ENCODE measurements around the genes CEACAM19 and BCL3.

- PRO-cap, result no peak
- RAMPAGE, long total RNA, 4 experiments, result no peak in any of the 4 experiments
Measured at GRCh38 chr19:44113905-44114353, 730 bp downstream of the ZNF225 start.

GRCh38 chr19:44235500-44236261 lies 23.3 kb downstream of the ZNF227 start:
- PRO-cap, result no peak
- RAMPAGE, long total RNA, 4 experiments, result no peak in any of the 4 experiments

- PRO-cap, result no peak
- RAMPAGE, long total RNA, 4 experiments, result no peak in any of the 4 experiments
Measured at GRCh38 chr19:44476548-44477736, 23.4 kb downstream of the ZNF180 start.

DNA sequence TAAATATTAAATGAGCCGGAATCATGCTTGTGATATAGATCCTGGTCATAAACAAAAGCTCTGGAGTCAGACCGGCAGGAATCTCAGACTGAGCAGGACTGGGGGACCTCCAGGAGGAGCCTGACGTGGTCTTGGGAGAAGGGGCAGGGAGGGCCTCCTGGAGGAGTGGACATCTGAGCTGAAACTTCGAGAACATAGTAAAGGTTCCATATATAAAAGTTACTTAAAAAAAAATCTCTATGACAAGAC lies 353 bp upstream of the CEACAM20 start:
- PRO-cap, result no peak
- RAMPAGE, long total RNA, 4 experiments, result no peak in any of the 4 experiments

GRCh38 chr19:44611640-44612413 lies 1.5 kb upstream of the IGSF23 start:
- PRO-cap, result no peak
- RAMPAGE, long total RNA, 4 experiments, result no peak in any of the 4 experiments

DNA sequence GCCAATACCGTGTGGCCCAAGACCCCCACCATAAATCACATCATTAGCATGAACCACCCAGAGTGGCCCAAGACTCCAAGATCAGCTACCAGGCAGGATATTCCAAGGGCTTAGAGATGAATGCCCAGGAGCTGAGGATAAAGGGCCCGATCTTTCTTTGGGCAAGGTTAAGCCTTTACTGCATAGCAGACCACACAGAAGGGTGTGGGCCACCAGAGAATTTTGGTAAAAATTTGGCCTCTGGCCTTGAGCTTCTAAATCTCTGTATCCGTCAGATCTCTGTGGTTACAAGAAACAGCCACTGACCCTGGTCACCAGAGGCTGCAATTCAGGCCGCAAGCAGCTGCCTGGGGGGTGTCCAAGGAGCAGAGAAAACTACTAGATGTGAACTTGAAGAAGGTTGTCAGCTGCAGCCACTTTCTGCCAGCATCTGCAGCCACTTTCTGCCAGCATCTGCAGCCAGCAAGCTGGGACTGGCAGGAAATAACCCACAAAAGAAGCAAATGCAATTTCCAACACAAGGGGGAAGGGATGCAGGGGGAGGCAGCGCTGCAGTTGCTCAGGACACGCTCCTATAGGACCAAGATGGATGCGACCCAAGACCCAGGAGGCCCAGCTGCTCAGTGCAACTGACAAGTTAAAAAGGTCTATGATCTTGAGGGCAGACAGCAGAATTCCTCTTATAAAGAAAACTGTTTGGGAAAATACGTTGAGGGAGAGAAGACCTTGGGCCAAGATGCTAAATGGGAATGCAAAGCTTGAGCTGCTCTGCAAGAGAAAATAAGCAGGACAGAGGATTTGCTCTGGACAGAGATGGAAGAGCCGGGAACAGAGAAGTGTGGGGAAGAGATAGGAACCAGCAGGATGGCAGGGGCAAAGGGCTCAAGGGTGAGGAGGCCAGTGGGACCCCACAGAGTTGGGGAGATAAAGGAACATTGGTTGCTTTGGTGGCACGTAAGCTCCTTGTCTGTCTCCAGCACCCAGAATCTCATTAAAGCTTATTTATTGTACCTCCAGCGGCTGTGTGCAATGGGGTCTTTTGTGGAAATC lies 8.4 kb upstream of the CEACAM19 start:
- PRO-cap, result no peak
- RAMPAGE, long total RNA, 4 experiments, result no peak in any of the 4 experiments

DNA sequence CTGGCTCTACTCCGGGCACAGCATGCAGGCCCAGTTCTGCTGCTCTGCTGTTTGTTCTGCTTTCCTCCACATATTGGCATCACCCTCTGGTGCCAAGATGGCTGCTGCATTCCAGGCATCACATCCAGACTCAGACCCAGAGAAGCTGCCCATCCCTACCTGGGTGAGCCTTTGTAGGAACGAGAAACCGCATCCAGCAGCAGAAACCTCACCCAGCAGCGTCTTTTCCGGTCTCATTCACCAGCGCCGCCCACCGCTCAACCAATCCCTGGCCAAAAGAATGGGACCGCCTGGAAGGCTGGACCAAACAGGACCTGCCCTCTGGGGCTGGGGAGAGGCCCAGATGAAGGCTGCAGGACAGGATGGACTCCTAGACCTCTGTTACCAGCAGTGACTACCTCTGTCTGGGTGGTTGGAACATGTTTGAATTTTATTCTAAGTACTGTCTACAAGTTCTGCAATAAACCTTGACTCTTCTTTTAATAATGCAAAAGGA lies 5.6 kb upstream of the CEACAM19 start:
- PRO-cap, result no peak
- RAMPAGE, long total RNA, 4 experiments, result no peak in any of the 4 experiments

DNA sequence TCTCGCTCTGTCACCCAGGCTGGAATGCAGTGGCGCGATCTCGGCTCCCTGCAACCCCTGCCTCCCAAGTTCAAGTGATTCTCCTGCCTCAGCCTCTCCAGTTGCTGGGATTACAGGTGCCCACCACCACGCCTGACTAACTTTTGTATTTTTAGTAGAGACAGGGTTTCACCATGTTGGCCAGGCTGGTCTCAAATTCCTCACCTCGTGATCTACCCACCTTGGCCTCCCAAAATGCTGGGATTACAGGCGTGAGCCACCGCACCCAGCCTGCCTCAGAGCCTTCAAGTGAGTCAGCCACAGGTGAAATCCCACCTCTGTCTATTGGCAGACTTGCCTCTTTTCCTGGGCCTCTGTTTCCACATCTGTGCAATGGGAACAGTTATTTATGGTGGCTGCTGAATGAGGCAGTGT lies at the start of gene CEACAM19:
Gene CEACAM19 (plus strand): TSS at position 334 of the 414 bp plus-strand sequence.
- PRO-cap, result no peak
- RAMPAGE, long total RNA, 4 experiments, result no peak in any of the 4 experiments

DNA sequence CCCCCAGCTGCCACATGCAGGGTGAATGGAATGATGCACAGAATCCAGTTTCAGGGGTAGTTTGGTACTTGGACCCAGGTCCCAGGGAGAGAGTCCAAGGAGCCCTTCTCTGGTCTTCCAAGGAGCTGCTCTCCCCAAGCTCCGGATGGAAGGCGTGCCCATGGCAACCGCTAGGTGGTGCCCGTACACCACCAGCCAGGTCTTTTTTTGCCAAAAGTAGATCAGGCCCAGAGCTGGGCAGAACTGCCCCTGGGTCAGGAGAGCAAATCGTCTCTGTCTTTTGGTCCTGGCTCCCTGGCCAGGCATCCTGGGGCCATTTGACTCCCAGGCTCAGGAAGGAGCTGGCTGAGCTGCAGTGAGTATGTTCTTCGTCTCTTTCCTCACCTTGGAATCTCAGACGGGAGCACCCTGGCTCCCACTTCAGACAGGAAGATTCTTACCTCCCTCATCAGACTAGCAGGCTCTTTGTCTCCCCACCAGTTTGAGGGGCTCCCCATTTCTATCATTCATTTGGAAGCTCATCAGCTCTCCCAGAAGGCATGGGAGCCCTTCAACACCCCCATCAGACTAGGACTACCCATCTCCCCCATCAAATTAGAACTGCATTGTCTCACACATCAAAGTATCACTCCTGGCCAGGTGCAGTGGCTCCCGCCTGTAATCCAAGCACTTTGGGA lies 24.5 kb upstream of the BCL3 start:
- PRO-cap, result no peak
- RAMPAGE, long total RNA, 4 experiments, result no peak in any of the 4 experiments

DNA sequence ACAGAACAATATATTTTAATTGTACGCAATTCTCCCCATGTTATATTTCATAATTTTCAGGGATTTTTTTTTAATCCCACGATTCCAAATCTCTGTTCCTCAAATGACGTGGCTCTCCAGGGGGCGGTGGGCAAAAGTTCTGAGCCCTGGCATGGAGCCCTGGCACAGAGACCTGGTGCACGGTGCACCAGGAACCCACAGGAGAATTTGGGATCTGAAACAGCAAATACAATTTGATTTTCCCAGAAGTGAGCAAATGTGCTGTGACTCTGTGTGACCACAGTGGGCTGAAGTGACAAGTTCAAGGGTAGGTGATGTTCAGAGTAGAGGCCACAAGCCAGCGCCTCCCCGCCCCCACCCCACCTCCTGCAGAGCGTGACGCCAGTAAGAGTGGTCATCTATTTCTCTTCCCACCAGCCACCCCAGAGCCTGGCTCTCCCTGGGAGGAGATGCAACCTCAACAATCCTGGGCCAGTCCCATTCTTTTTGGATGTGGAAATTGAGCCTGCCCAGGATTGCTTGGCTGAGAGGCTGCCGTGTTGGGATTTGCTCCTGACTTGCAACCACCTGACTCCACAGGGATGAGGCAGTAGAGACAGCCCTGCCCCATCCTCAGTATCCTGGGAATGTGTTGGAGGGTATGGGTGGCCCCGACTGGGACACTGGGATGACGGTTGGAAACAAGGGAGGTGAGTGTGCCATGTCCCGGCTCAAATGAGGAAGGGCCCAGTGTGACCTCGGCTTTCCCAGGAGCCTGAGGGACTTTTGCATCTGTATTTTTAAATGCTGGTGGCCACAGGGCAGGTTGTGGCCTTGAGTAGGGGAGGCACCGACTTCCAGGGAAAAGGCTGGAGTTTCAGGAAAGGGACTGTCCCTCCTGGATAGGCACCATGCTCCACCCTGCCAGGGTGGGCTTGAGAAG lies 11.1 kb upstream of the BCL3 start:
- PRO-cap, result no peak
- RAMPAGE, long total RNA, 4 experiments, result no peak in any of the 4 experiments

DNA sequence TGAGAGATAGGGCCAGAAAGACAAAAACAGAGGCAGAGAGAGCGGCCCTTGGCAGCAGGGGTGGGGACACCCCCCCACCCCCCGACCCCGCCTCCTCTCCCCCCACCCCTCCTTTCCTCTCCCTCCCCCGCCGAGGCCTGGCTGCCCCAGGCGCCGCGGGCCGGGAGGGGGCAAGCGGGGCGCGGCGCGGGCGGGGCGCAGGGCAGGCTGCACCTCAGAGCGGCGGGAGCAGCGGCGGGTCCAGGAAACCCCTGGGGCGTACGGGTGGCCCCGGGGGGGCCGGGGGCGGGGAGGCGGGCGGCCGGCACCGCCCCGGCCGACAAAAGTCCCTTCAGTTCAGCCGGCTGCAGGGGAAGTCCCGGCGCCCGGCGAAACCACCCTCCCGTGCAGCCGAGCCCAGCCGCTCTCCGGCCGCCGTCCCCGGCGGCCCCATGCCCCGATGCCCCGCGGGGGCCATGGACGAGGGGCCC lies at the start of gene BCL3:
Gene BCL3 (plus strand): TSS at position 349 of the 470 bp plus-strand sequence.
- PRO-cap, result unidirectional peak, plus-strand start at position 149 of the sequence; unidirectional peak, plus-strand start at position 334 of the sequence; unidirectional peak, plus-strand start at position 361 of the sequence
- RAMPAGE, long total RNA, 4 experiments, result no peak in any of the 4 experiments

DNA sequence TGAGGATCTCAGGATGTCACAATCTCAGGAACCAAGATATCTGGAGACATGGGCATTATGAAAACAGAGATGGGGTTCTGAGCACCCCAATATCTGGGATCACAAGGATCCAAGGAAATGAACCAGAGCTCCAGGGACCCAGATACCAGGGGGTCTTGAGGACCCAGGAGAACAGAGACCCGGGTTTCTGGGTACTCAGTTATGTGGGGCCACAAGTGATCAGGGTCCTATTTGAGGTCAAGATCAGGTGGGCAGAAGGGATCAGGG lies 943 bp downstream of the BCL3 start:
- PRO-cap, result no peak
- RAMPAGE, long total RNA, 4 experiments, result no peak in any of the 4 experiments

GRCh38 chr19:44755744-44756165 lies 7.2 kb downstream of the BCL3 start:
- PRO-cap, result no peak
- RAMPAGE, long total RNA, 4 experiments, result no peak in any of the 4 experiments

DNA sequence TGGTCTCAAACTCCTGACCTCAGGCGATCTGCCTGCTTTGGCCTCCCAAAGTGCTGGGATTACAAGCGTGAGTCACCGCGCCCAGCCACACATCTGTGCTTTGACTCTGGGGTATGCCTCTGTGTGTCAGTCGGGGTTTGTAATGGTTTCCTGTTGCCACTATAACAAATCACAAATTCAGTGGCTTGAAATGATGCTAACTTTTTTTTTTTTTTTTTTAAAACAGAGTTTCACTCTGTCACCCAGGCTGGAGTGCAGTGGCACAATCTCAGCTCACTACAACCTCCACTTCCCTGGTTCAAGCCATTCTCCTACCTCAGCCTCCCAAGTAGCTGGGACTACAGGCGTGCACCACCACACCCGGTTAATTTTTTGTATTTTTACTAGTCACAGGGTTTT lies 12.5 kb downstream of the BCL3 start:
- PRO-cap, result no peak
- RAMPAGE, long total RNA, 4 experiments, result no peak in any of the 4 experiments

DNA sequence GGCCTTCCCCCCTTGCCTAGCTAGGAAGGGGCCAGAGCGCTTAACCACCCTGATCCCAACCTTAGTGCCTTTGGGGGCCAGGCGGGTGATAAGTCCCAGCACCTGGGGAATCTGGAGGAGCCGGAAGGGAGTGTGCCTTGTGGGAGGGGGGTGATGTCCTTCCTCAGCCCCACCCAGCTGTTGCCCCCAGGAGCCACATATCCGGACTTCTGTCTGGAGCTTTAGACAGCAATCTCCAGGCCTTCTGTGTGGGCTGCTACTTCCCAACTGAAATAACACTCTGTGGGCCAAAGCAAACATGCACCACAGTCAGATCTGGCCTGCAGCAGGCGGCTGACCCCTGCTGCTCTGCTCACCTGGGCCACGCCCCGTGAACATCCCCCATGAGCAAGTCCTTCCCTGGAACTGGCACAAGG lies 10.5 kb downstream of the NECTIN2 start:
- PRO-cap, result no peak
- RAMPAGE, long total RNA, 4 experiments, result no peak in any of the 4 experiments

DNA sequence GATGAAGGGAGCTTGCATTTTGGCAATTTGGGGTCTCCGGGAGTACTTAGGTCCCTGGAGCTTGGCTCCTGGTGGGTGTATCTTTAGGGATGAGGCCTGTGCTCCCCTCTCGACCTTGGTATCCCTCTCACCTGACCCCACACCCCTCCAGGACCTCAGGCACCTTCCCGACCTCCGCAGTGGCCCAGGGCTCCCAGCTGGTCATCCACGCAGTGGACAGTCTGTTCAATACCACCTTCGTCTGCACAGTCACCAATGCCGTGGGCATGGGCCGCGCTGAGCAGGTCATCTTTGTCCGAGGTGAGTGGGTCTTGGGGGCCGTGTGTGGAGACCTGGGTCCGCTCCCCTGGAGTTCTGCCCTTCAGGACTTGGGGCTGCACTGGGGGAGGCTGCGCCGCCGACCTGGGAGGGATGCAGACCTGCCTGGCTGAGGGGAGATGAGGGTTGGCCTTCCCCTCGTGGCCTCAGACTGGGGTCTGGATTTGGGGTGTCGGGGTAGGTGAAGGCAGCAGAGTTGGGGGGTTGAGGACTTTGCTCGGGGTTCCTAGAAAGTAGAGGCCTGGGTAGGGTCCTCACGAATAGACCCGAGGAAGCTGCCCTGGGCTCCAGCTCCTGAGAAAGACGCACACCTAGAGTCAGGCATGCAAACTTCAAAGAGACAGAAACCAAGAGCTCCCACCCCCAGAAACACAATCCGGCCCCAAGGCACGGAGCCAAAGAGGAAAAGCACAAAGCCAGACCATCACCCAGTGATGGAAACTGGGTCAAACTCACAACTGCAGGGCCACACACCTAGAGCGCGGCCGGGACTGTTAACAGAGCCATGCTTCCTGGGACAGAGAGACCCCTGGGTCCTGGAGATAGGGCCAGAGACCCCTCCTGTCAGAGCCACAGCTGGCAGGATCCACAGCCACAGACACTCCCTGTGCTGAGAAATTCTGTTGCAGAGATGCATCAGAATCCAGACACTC lies 16.6 kb upstream of the TOMM40 start:
- PRO-cap, result no peak
- RAMPAGE, long total RNA, 4 experiments, result no peak in any of the 4 experiments

GRCh38 chr19:44875769-44876845 lies 14.9 kb upstream of the TOMM40 start:
- PRO-cap, result no peak
- RAMPAGE, long total RNA, 4 experiments, result no peak in any of the 4 experiments

DNA sequence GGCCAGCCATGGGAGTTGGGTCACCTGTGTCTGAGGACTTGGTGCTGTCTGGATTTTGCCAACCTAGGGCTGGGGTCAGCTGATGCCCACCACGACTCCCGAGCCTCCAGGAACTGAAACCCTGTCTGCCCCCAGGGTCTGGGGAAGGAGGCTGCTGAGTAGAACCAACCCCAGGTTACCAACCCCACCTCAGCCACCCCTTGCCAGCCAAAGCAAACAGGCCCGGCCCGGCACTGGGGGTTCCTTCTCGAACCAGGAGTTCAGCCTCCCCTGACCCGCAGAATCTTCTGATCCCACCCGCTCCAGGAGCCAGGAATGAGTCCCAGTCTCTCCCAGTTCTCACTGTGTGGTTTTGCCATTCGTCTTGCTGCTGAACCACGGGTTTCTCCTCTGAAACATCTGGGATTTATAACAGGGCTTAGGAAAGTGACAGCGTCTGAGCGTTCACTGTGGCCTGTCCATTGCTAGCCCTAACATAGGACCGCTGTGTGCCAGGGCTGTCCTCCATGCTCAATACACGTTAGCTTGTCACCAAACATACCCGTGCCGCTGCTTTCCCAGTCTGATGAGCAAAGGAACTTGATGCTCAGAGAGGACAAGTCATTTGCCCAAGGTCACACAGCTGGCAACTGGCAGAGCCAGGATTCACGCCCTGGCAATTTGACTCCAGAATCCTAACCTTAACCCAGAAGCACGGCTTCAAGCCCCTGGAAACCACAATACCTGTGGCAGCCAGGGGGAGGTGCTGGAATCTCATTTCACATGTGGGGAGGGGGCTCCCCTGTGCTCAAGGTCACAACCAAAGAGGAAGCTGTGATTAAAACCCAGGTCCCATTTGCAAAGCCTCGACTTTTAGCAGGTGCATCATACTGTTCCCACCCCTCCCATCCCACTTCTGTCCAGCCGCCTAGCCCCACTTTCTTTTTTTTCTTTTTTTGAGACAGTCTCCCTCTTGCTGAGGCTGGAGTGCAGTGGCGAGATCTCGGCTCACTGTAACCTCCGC lies 1.1 kb upstream of the APOE start:
- PRO-cap, result no peak
- RAMPAGE, long total RNA, 4 experiments, result no peak in any of the 4 experiments

DNA sequence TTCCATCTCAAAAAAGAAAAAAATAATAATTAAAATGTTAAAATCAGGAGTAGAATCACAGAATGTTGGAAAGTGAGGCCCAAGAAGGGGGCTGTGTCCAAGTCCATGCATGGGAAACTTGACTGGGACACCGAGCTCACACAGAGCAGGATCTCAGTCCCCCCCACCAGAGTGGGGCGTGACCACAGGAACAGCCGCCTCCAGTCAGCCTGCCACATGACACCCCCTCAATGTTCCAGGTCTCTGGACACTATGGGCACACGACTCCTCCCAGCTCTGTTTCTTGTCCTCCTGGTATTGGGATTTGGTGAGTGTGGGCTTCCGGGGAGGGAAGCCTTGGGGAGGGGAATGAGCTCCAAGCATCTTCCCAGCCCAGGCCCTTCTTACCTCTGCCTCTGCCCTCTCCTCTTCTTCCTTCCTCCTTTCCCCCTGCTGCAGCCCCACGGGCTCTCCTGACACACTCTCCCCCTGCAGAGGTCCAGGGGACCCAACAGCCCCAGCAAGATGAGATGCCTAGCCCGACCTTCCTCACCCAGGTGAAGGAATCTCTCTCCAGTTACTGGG lies 2.5 kb downstream of the APOC2 start:
- PRO-cap, result no peak
- RAMPAGE, long total RNA, 4 experiments, result no peak in any of the 4 experiments

DNA sequence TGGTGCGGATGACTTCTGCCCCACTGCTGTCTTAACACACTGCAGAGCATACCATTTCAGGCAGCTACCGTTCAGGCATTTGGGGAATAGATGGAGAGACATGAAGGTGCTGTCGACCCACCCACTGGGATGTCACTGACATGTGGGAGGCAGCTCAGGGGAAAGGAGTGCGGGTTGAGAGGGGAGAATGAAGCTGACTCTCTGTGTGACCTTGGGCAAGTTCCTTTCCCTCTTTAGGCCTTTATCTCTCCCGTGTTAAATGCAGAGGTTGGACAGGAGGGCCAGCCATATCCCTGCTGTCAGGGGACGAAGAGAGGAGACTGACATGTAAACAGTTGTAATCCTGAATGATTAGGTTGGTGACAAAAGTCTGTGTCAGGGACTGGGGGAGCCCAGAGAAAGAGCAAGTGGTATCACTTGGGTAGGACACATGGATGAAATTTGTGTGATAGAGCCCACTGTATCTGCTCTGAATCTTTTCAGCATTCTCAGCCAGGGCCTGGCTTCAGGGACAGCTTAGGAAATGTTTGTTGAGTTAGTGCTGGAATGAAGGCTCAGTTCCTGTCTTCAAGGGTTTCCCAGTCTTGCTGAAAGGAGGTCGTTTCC lies 1.0 kb downstream of the CLPTM1 start:
- PRO-cap, result no peak
- RAMPAGE, long total RNA, 4 experiments, result no peak in any of the 4 experiments